HL-60 (cell line): ENCODE measurements around a stretch of chr15.

GRCh38 chr15:29089897-29090158 is 179.8 kb downstream of the NSMCE3 start:
- RRBS = no CpG with 5 or more reads among the region's 8 CpGs

DNA sequence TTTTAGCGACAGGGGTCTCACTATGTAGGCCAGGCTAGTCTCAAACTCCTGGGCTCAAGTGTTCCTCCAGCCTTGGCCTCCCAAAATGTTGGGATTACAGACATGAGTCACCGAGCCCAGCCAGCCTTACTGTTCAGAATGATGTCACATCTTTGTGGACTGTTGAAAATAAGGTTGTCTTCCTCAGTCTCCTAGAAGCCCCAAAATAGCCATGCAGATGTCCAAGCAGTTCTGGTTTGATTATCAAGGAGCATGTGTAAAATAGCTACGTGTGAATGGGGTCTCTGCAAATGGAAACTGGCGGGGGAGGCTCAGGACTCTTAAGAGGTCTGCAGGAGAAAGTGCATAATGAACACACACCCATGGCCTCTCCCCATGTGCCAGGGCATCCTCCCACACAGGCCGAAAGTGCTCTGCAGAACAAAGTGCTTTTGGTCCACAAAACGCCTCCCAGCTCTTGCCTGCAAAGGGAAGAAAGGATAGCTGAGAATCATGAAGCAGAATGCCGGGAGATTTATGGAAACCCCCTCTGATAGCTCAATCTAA is 105.9 kb upstream of the ENTREP2 start:
- RRBS = no CpG with 5 or more reads among the region's 7 CpGs

DNA sequence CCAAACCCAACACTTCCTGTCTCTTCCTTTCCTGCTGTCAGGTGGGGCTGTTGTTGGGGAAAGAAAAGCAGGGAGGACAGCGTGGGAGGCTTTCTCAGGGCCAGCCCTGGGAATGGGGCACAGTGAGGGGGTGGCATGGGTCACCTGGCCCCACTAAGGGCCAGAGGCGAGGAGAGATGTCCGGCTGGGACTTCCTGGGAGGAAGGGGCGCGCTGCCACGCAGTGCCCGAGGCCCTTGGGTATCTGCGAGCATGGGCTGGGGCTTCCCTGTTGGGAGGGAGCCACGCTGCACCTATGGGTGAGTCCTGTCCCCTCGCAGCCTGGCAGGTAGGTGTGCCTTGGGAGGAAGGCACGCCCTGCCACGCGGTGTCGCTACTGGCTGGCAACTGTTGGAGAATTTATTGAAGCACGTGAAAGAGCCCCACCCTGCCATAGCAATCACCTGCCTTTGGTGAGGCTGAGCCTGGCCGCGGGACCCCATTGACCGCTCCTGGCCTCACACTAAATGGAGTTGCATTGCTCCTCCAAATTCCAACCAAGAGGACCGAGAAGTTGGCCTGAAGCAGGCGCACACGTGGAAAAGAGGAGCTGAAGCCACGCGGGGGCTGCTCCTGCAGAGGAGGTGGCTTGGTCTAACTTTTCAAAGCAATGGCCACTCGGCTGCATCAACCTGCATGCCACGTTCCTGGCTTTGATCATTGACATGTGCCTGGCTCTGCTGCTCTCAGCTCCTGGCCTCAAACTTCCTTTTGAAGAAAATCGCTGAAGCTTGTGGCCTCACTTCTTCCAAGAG is 117.2 kb upstream of the ENTREP2 start:
- RRBS = no CpG with 5 or more reads among the region's 26 CpGs

- RRBS = no CpG with 5 or more reads among the region's 11 CpGs
Measured at GRCh38 chr15:29985382-29985646, 97.4 kb upstream of the GOLGA8J start.

- RRBS = no CpG with 5 or more reads among the region's 11 CpGs
Measured at GRCh38 chr15:30922387-30923138, 18.8 kb downstream of the FAN1 start.

- RRBS = no CpG with 5 or more reads among the region's 8 CpGs
Measured at GRCh38 chr15:31202915-31203359, 101.4 kb upstream of the TRPM1 start.

DNA sequence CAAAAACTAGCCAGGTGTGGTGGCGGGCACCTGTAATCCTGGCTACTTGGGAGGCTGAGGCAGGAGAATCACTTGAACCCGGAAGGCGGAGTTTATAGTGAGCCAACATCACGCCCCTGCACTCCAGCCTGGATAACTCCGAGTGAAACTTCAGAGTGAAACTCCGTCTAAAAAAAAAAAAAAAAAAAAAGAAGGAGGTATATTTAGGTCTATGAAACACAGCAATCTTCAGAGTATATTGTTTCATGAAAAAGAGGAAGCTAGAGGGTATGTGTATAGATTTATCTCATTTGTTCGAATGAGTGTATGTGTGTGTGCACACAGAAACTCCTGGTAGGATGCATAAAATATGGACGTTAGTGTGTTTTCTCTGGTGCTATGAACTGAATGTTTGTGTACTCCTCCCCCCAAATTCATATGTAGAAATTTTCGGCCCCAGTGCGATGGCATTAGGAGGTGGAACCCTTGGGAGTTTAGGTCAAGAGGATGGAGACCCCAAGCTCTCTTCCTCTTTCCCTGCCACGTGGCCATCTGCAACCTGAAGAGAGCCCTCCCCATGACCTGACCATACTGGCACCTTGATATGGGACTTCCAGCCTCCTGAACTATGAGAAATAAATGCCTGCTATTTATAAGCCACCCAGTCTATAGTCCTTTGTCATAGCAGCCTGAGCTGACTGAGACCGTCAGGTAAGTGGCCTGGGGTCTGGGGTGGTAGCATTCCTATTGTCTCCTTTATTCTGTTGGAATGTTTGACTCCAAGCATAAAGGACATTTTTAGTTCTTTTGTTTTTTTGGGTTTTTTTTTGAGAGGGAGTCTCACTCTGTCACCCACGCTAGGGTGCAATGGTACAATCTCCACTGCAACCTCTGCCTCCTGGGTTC is 98.5 kb upstream of the KLF13 start:
- RRBS = no CpG with 5 or more reads among the region's 13 CpGs

- RRBS = no CpG with 5 or more reads among the region's 18 CpGs
Measured at GRCh38 chr15:31236228-31237056, 90.2 kb upstream of the KLF13 start.

DNA sequence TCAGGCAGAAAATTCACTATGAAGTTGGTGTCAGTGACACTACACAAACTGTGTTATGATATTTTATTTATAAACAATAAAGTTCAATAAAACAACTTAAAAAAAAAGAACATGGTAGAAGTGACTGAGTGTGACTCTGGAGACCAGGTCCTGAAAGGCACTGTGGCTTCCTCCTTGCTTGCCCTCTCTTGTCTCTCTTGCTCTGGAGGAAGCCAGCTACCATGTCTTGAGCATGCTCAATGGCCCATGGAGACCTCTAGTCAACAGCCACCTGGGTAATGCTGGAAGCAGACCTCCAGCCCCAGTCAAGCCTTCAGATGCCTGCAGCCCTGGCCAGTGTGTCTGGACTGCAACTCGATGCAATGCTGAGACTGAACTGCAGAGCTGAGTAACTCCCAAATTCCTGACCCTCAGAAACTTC is 72.4 kb upstream of the KLF13 start:
- RRBS = no CpG with 5 or more reads among the region's 1 CpG

DNA sequence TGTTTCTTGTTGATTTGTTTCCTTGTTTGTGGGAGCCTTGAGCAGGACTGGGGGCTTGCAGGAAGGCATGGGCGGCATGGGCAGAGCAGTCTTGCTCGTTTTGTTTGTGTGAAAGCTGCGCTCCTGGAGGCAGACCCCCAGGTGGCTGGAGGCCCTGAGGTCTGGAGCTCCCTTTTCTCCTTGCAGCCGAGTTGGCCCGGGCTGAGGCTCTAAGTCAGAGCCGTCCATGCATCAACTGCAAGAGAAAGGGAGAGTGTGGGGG is 26.9 kb upstream of the KLF13 start:
- RRBS = no CpG with 5 or more reads among the region's 6 CpGs

DNA sequence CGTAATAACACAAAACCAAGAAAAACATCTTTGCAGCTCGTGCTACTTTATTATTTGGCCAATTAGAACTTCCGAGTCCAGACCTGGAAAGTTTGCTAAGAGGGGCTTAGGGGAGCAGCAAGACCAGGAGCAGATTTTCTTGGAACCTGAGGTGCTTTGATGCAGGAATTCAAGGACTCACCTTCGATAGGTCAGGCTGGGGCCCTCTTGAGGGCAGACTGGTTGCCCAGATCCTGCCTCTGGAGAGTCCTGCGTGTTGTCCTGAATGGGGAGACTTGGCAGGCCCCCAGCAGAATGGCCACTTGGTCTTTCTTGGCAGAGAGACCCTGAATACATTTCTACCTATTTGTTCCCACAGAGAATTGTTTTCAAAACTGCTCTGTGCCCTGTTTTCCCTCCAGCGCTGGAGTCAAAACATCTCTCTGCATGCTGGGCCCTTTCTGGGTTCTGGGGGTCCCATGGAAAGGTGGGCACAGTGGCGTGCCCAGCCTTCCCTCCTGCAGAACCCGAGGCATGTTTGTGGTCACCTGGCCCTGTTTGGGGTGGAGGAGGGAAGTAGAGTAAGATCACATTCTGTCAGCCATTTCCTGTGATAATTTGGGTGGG is 4.2 kb downstream of the KLF13 start:
- RRBS = no CpG with 5 or more reads among the region's 8 CpGs

DNA sequence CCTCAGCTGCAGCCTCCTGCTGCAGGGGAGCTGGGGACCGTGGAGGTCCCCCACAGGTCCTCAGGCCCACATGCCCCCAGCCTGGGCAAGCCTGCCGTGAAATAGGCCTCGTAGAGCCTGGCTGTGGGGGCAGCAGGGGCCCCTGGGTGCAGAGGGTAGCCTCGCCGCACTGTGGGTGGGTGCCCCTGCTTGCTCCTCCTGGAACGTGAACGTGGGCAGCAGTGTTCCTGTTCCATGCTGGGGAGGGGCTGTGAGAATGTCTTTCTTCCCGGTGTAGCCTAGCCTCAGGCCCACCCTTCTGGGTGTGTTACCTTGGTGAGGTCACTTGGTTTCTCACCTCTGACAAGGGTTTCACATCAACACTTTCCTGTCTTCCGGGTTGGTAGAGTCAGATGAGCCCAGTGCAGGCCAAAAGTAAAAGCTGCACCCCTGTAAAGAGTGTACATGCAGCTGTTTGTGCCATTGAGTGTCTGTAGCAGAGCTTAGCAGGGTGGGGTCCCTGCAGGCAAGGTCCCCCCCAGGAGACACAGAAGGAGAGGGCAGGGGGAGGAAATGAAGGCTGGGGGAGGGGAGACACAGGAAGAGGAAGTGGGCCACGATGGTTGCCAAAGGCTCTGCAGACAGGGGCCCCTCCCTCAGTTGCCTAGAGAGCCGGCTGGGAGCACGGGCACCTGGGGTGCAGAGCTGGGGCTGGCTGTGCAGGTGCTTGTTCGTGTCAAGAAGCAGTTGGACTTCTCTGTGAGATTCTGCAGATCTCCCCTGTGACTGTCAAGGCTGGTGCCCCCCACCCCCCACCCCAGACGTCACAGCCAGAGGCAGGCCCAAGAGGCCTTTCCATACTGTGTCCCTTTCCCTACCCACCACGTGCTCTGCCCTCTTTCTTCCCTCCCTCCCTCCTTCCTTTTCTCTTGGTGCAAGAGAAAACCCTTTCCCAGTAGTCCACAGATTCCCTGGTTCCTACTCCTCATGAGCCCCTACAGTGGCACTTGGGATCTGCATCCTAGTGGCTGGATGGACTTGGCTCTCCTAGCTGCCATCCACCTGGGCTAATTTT is 34.7 kb downstream of the KLF13 start:
- RRBS = 8% methylated on average over 2 of the region's 15 CpGs

DNA sequence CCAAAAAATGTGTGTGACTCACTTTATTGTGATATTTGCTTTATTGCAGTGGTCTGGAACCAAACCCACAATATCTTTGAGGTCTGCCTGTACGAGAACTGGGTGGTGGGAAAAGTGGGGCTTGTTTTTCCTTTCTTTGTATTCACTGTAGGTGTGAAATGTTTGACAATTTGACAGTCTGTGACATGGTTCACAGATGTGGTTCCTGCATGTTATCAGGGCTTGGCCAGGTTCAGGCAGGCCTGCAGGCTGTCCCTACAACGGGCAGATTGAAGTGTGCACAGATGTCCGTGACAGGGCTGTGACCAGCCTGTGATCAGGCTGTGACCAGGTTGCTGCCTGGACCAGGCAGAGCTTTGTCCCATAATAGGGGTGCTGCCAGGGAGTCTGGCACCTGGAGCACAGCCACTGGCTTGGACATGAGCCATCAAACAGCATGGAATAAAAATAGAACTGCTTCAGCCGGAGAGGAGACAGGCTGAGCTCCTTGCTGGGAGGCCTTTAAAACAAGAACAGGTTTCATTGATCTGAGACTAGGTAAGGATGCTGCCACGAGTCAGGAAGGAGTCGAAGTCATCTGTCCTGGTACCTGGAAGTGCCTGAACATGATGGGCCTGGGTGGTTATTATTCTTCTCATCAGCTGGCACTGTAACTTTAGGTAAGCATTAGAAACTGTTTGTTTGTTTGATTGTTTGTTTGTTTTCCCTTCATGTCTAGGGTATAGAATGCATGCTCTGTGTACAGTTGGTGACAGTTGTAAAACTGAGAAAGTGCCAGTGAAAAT is 61.1 kb downstream of the KLF13 start:
- RRBS = no CpG with 5 or more reads among the region's 6 CpGs

- RRBS = no CpG with 5 or more reads among the region's 6 CpGs
Measured at GRCh38 chr15:31447999-31448455, 121.4 kb downstream of the KLF13 start.

GRCh38 chr15:32342622-32343256 is 60.4 kb downstream of the GOLGA8K start:
- RRBS = no CpG with 5 or more reads among the region's 41 CpGs

DNA sequence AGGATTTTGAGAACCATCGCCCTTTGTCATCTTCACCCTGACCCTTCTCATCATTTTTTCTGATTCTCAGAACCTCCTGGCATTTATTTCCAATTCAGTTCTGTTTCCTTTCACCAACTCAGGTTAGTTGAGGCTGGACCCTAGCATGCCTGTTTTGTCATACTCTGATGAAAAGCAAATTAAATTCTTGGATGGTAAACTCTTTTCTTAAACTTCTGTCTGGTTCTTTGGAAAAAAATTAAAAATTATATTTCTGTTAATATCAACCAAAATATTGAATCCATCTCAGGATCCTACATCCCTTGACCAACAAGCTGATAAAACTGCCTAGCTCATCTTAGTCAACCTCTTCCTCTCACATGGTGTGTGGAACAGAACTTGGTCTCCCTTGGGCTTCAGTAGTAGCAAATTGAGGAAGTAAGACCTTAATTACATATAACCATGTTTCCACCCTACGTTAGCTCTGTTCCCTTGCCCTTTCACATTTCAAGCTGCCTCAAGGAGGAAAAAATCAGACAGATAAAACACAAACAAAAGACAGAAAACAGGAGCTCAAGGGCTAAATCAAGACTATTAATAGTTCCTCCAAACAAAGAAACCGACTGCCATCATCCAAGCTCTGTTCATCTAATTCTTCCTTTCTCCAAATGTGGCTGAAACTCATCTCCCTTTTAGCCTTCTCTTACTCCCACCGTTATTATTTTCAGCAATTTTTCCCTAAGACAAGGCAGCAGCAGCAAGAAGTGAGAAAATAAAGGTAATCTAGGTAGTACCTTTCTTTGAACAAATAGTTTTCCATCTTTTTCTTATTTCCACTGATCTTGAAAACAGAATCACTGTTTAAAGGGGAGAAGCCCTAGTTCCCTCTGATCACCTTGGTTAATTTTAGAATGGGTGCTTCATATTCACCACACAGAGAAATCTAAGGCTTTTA is 116.4 kb downstream of the GREM1 start:
- RRBS = no CpG with 5 or more reads among the region's 4 CpGs

- RRBS = no CpG with 5 or more reads among the region's 12 CpGs
Measured at GRCh38 chr15:33018752-33019135, 175.8 kb downstream of the FMN1 start.

DNA sequence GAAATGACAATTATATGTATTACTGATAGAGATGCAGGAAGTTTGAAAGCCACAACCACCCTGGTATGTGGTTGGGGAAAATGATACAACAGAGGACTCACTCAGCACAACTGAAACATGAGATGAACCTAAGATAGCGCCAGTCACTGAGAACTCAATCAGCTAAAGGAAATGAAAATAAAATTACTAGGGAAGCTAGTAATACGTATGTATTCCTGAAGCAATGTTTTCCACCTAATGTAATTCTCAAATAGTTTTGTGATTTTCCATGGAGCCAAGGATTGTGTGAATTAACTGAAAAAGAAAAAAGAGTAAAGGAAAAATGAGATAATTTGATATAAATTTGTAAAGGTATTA is 90.1 kb downstream of the FMN1 start:
- RRBS = no CpG with 5 or more reads among the region's 2 CpGs

DNA sequence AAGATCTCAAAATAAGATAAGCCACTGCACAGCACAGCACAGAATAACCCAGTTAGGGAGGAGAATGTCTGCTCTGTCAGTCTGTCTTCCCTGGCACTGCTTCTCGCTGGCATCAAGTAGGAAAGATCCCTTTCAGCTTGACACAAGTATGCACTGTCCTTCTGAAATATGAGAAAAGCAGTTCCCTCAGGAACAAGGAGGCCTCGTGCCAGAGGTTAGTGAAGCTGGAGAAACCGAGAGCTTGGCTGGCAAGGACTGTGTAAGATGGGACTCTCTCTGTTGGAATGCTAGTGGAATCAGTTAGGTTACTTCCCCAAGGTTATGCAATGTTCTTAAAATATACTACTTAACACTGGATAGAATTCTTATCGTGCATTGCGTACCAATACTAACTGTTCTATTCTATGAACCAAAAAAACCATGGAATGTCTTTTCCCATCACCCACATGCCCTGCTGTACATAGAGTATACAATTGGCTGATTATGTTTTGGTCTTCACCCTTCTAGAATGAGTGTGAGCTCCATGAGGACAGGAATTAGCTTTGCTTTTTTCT is 59.0 kb downstream of the FMN1 start:
- RRBS = no CpG with 5 or more reads among the region's 5 CpGs

GRCh38 chr15:33152524-33152770 is 42.1 kb downstream of the FMN1 start:
- RRBS = no CpG with 5 or more reads among the region's 3 CpGs